Right atrium auricular region (tissue), 2 donors: Measurements from ENCODE around the genes LRRC14B and CEP72.

DNA sequence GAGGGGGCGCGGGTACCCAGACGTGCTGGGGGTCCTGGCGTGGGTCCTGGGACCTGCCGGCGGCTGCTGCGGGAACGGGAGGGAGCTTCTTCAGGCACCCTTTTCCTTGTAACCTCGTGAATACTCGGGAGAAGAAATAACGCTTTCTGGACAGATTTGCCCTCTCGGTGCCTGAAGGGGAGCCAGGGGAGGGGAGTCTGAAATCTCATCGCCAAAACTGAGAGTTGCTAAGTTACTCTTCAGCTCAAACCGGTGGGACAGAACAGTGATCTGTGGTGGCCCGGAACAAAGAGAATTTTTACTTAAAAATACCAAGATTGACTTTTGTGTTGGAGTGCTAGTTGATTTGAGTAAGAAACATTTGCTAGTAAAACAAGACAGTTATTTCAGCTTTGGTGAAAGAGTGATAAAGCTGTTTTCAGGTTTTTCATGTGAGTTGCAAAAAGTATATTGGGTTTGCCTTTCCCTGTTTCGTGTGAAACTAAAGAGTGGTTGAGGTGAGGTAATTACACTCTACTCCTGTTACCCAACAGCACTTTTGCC lies 649 bp downstream of the PLEKHG4B start:
- PRO-cap = no peak
- RAMPAGE, long total RNA, 2 experiments = no peak in any of the 2 experiments

- PRO-cap = bidirectional peak, plus-strand start at chr5:191109, minus-strand start at chr5:191092; bidirectional peak, plus-strand start at chr5:191495, minus-strand start at chr5:191394
- RAMPAGE, long total RNA, 2 experiments = no peak in any of the 2 experiments
These were observed at the start of gene LRRC14B for GRCh38 chr5:190974-192162. Gene LRRC14B, plus strand, starts transcription at chr5:191495.

GRCh38 chr5:218460-219414 lies 617 bp downstream of the SDHA start:
- PRO-cap = unidirectional peak, plus-strand start at chr5:218802; bidirectional peak, plus-strand start at chr5:218930, minus-strand start at chr5:218849
- RAMPAGE, long total RNA, 2 experiments = no peak in any of the 2 experiments

GRCh38 chr5:243267-244415 lies 25.5 kb downstream of the SDHA start:
- PRO-cap = no peak
- RAMPAGE, long total RNA, 2 experiments = no peak in any of the 2 experiments

DNA sequence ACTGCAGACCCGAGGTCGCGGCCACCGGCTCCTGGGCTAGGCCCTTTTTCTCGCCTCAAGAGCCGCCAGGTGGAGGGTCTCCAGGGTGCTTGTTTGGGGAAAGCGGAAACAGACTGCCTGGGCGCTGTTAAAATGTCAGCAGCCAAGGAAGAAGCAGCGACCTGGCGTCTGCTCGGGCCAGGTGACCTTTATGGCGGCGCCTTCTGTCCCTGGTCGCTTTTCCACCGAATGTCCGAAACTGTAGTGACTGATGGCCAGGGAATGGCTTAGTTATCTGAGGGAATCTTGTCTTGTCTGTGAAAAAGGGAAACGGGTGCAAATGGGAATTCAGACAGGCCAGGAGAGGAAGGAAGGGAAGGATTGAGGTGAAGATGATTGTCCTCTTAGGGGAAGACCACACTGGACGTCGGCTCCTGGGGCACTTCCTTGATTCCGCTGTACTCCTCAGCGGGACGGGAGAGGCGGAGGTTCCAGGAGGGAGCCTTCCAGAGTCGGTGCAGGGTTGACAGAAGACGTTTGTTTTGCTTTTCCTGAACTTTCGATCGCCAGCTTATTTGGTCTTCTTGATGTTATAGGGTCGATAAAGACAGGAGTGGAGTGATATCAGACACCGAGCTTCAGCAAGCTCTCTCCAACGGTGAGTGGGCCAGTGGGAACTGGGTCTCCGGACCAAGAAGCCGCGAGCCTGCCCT lies 836 bp downstream of the PDCD6 start:
- PRO-cap = no peak
- RAMPAGE, long total RNA, 2 experiments = no peak in any of the 2 experiments

GRCh38 chr5:372861-374324 lies 51.9 kb downstream of the AHRR start:
- PRO-cap = no peak
- RAMPAGE, long total RNA, 2 experiments = no peak in any of the 2 experiments

DNA sequence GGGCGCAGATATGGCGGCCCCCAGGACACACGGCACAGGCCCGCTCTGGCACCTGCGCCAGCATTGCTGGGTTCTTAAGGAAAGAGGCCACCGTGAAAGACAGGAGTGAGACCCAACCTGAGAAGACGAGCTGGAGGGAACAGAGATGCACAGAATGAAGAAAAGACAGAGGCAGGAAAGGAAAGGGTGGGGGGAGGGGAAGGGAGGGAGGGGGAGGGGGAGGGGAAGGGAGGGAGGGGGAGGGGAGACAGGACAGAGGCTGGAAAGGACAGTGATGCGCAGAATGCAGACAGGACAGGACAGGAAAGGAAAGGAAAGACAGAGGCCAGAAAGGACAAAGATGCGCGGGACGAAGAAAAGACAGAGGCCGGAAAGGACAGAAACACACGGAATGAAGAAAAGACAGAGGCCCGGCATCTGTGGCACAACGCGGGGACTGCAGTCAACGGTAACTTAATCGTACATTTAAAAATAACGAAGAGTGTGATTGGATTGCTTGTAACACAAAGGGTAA lies 53.2 kb upstream of the EXOC3 start:
- PRO-cap = no peak
- RAMPAGE, long total RNA, 2 experiments = no peak in any of the 2 experiments

DNA sequence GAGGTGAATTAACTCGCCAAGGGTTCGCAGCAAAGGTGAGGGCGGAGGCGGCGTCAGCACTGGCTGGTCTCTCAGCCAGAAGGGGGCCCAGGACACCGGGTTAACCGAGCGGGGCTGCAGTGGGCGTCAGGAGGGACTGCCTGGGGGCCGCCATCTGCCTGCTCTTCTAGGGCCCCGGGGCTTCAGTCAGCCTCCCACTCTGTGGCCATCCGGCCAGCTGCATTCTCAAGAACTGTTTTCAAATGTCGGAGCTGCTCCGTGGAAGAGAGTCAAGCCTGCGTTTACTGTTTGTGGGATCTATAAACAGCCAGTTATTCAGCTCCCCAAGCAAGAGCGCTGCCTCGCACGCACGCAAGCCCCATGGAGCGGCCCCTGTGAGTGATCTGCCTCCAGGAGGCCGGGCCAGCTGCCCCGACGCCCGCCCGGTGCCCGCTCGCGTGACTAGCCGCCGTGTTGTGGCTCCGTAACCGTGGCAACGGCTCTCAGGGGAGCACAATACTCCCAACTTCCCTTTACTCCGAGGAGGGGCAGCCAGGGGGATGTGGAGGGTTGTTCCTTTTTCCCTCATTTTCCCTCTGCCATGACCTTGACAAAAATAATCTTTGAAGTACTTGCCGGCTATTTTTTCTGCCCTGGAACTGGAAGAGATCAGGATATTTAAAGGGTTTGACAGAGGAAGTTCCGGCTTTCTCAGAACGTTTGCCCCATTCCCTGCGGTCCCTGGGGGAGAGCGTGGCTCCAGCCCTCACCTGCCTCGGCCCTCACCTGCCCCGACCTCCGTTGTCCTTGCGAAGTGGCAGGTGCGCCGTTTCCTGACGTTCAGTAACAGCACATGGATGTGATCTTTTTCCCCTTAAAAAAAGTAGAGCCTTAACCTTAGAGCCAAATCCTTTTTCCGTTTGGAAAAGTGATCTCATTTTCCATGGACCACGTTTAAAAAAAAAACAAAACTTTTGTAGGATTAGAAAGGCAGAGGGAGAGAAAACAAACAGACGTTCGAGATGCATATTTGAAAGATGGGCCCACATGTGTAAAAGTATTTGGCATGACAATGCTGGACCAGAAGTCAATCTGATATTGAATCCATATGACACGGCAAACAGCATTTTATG lies 43.0 kb upstream of the EXOC3 start:
- PRO-cap = unidirectional peak, minus-strand start at position 380 of the sequence
- RAMPAGE, long total RNA, 2 experiments = no peak in any of the 2 experiments

DNA sequence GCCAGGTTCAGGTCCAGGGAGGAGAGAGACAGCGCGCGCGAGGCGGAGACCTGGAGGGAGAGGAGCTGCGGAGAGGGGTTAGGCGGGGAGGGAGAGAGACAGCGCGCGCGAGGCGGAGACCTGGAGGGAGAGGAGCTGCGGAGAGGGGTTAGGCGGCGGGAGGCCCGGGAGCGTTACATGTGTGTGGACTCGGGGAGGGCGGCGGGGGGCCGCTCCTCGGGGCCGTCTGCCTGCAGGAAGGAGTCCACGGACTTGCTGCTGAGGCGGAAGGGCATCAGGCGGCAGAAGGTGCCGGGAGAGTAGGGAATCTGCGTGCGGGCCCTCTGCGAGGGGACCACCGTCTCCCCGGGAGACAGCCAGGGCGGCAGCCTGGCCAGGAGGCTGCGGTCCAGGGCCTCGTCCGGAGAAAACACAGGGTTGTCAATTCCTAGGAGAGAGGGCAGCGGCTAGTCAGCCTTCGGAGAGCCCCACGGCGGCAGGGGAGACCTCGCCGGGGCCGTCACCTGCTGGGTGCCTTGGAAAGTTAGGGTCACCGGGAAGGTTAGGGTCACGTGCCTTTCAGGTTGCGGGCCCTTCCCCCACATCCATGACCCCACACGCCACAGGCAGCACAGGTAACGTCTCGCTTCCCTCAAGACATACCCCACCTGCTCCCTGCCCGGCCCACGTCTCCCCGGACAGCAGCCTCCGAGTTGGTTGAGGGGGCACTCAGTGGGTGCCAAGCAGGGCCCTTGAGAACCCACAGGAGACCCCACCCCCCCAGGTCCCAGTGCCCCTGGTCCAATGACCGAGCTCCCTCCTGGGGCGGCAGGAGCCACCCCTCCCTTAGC lies 31.9 kb downstream of the EXOC3 start:
- PRO-cap = no peak
- RAMPAGE, long total RNA, 2 experiments = no peak in any of the 2 experiments

DNA sequence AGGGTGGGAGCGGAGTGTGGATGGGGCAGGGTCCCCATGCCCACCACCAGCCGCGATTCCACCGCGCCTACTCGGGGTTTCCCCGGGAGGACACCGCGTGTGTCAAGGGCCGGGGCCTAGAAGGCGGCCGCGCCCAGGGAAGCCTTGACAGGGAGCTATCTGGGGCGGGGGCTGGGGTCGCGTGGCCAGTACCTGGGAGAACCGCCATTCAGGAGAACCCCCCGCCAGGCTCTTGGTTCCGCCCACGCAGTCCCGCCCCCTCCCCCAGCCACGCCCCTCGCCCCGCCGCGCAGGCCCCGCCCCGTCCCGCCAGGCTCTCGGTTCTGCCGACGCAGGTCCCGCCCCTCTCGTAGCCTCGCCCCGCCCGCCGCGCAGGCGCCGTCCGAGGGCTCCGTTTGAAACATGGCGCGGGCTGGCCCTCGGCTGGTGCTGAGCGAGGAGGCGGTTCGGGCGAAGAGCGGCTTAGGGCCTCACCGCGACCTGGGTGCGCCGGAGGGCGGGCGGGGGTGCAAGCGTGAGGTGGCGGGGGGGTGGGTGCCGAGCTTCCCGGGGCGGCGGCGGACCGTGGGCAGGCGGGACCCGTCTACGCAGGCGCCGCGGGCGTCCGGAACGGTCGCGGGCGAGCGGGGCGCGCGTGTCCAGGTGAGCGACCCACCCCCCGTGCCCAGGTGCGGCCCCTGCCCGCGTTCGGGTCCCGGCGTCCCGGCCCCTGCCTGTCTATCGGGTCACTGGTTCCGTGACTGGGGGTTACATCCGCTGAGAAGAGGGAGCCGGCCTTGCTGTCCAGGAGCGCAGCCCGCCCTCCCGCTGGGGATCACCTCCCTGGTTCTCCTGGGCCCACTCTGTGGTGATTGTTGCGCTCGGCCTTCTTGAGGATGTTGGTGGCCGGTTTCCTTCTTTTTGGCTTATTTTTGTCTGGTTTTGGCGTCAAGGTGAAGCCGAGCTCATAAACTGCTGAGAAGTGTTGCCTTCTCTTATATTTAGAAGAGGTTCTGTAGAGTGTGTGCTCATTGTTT lies at the start of gene CEP72:
Gene CEP72, plus strand, starts transcription at position 381 of the 1,016 bp plus-strand sequence.
- PRO-cap = bidirectional peak, plus-strand start at position 403 of the sequence, minus-strand start at position 234 of the sequence
- RAMPAGE, long total RNA, 2 experiments = no peak in any of the 2 experiments

DNA sequence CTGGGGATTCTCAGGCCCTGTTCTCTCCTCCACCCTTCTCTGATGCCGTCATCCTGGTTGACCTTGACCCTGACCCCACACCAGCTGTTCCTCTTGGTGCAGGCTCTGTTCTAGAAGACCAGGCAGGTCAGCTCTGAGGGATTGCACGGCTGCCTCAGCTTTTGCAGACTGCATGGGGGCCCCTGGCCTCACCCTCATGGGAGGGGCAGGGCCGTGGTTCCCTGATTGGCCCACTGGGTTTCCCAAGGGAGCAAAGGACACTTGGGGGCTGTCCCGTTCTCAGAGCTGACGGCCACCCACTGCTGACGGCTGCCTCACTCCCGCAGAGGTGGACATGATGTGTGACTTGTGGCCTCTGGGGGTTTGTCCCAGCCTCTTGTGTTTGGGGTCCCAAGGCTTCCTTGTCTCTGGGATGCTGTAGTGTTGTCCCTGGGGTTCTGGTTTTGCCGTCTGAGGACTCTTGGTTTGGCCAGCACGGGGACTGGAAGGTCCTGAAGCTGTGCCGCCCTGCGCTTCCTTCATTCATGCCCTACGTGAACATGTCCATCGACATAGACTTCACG lies 34.4 kb downstream of the CEP72 start:
- PRO-cap = no peak
- RAMPAGE, long total RNA, 2 experiments = no peak in any of the 2 experiments

GRCh38 chr5:690885-691475 lies 2.2 kb downstream of the TPPP start:
- PRO-cap = unidirectional peak, plus-strand start at chr5:691248
- RAMPAGE, long total RNA, 2 experiments = no peak in any of the 2 experiments

DNA sequence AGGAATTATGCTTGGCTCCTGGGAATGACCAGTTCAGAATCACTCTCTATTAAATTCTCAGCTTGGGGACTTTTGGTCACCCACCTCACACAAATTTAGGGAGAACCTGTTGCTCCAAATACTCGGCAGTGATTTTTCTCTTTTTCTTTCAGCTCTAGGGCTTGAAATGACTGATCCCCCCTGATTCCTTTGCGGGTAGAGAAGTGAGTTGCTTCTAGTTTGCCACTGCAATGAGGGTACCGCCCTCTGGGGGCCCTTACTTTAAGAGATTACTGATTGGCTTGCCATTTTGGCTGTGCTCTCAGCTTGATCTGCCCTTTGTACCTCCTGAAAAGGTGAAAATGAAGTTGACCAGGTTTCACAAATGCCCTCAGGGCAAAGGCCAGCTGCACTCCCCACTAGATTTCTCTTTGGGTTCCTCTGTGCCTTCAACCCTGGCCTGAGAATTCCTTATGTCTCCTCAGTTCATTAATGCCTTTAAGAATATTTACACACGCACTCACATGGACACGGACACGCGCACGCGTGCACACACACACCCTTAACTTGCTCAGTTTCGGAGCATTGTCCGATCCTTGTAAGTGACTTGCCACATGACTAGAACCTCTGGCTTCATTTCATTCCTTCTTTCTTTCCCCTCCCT lies 20.6 kb upstream of the TPPP start:
- PRO-cap = no peak
- RAMPAGE, long total RNA, 2 experiments = no peak in any of the 2 experiments

- PRO-cap = no peak
- RAMPAGE, long total RNA, 2 experiments = no peak in any of the 2 experiments
These were observed 8.0 kb upstream of the ZDHHC11 start for GRCh38 chr5:858760-859227.

GRCh38 chr5:1061317-1061779 lies 50.5 kb downstream of the SLC12A7 start:
- PRO-cap = no peak
- RAMPAGE, long total RNA, 2 experiments = no peak in any of the 2 experiments

- PRO-cap = bidirectional peak, plus-strand start at chr5:1103941, minus-strand start at chr5:1103786
- RAMPAGE, long total RNA, 2 experiments = no peak in any of the 2 experiments
These were observed 8.2 kb downstream of the SLC12A7 start for GRCh38 chr5:1103417-1104371.

GRCh38 chr5:1105914-1106298 lies 6.0 kb downstream of the SLC12A7 start:
- PRO-cap = unidirectional peak, plus-strand start at chr5:1106039
- RAMPAGE, long total RNA, 2 experiments = no peak in any of the 2 experiments

DNA sequence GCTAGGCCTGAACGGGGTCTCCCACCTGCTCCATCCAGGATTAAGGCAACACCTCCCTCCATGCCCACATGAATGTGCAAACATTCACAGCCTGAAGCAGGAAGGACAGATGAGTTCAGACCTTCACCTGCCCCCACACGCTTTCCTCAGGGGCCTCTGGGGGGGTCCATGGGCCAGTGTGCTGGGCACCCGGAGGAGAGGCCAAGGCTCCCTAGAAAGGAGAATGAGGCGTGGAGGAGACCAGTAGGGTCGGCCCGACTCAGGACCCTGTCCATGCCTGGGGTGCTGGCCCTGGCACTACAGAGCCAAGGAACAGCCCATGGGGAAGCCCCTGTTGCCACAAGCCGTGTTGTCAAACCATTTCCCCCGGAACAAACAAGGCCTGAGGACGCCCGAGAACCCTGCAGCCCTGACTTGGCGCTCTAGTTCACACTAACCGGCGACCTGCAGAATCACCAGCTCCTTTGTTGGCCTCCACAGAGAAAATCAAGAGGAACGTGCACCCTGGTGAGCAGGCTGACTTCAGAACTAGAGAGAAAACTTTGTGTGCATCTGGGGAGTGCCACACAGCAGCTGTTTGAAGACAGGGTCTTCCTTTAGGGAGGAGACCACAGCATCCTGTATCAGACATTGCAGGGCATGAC lies 41.5 kb upstream of the SLC12A7 start:
- PRO-cap = no peak
- RAMPAGE, long total RNA, 2 experiments = no peak in any of the 2 experiments

DNA sequence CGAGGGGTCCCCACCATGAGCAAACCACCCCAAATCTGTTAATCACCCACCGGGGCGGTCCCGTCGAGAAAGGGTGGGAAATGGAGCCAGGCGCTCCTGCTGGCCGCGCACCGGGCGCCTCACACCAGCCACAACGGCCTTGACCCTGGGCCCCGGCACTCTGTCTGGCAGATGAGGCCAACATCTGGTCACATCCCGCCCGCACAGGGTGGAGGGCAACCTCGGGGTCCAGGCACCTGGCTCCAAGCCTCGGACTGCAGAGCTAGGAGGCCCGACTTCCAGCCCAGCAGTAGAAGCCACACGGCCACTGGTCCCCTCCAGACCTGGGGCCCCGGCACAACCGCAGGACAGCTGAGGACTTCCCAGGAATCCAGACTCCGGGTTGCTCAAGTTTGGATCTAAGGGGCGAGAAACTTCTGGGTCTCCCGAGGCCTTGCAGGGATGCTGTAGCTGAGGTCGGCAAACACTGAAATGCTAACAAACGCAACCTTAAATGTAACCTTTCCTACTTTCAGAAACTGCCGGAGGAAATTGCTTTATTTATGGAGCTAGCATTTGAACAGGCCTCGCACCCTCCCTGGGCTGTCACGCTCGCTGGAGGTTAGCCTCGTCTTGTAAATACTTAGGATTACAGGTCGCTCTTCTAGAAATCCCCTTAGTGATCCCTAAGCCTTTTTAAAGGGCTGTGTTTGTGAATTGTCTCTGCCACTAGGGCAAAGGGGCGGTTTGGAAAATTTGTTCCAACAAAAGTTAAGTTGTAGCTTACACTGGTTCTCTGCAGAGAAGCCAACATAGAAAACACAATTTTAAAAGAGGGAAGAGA lies 1.1 kb upstream of the TERT start:
- PRO-cap = no peak
- RAMPAGE, long total RNA, 2 experiments = no peak in any of the 2 experiments

DNA sequence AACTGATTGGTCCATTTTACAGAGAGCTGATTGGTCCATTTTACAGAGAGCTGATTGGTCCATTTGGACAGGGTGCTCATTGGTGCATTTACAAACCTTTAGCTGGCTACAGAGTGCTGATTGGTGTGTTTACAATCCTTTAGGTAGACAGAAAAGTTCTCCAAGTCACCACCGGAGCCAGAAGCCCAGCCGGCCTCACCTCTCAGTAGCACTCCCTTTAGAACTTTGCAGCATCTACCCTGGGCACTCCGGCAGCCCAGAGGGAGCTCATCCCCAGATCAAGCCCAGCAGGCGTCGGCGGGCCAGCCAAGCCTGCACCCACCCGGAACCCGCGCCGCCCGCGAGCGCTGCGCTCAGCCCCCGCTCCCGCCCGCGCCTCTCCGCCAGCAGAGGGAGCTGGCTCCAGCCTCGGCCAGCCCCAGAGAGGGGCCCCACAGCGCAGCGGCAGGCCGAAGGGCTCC lies 35.3 kb upstream of the CLPTM1L start:
- PRO-cap = no peak
- RAMPAGE, long total RNA, 2 experiments = no peak in any of the 2 experiments